ENCODE measurements around the gene CBX3.

- PRO-cap, result bidirectional peak, plus-strand start at chr7:26200945, minus-strand start at chr7:26200746; bidirectional peak, plus-strand start at chr7:26201767, minus-strand start at chr7:26201599
Measured at GRCh38 chr7:26200857-26201845, at the start of gene CBX3. TSS of gene CBX3 (plus strand) at chr7:26201745.

GRCh38 chr7:26343360-26343859, 51.7 kb downstream of the SNX10 start:
- PRO-cap, result no peak

DNA sequence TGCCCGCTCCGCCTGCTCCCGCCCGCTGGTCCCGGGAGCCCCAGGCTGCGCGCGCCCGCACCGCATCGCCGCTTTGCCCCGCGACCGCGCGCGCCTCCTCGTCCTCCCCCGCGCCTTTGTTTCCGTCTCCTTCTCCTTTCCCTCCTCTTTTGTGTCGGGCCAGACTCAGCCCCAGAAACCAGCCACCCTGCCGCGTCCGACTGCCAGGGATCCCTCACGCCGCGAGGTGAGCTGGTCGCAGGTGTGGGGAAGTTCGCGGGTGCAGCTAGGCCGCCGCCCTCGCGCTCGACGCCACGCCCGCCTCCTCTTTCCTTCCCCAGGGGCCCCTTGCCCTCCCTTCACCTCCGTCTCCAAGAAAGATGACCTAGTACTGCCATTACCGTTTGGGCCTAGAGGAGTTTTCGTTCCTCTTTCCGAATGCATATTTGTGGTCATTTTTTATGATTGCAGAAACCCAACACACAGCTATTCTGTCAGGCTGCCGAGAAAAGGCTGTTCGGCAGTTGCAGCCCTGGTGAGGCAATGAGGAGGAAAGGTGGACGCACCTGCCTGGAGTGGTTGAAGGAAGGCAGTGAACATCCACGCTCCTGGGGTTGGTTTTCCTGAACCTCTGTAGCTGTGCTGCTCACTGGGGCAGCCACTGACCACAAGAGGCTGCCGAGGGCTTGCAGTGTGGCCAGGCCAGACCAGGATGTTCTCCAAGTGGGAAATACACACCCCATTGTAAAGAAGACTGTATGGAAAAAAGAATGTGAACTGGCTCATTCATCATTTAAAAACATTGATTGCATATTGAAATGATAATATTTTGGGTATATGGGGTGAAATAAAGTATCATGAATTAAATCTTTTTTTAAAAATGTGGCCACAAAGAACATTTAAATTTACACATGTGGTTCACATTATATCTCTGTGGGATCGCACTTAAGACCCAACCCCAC, 107.4 kb downstream of the SNX10 start:
- PRO-cap, result no peak

DNA sequence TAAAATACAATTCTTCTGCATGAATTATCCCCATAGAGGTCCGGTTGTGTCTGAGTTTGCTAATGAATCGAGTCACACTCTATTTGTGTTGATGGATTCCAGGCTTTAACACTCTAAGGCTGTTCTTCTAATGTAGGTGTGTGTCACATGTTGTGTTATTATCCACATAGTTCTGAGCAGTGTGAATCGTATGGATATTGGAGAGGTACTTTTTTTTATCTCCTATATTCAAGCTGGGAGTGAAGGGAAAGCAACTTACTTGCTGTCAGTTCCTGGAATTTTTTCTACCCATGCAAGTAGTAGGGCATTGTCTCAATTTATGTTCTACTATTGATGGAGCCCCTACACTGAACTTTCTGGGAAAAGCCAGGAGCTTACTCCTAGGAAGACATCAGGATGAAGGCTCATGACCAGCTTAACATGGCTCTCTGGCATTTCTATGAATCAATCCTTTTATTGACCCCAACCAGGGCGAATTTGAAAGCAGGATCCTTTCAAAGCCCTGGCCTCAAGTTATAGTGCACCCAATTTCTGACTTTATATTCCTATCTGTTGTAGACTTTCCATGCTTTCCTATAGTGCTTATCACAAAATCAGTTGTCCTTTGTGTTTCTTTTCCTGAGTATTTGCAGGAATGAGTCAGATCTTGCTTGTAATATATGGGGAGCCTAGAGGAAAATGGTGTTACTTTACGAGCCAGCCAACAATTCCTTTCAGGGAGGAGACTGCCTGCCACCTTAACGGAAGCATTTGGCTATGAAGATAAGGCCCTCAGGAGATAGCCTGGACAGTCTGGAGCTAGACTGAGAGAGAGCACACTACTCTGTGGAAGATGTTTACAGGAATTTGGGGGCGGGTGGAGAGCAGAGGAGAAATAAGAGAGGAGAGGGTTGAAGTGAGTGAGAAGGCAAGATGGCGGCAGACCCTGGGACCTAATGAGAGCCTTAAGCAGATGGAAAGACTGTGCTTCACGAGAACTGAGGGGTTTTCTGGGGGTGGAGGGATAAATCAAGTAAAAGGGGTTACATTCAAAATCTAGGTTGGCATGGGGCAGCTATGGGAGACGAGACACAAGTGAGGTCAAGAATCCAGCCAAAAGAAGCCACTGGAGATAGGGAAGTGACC, 126.1 kb downstream of the SNX10 start:
- PRO-cap, result no peak

GRCh38 chr7:26449649-26450177, 158.1 kb downstream of the SNX10 start:
- PRO-cap, result no peak

DNA sequence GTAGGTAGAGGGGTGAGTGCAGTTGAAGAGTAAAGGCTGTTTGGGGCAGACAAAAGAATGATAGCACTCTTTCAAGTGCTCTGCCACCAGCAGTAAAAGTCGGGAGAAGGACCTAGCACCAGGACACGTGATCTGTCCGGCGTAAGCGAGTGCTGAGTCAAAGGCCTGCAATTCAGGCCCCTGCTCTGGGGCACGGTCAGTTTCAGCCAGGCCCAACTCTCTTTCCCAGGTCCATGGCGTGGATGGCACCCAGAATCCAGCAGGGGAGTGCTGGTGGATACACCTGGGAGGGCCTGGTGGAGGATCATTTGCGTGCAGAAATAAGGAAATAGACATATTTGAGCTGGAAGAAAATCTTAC, 206.5 kb downstream of the SNX10 start:
- PRO-cap, result no peak

DNA sequence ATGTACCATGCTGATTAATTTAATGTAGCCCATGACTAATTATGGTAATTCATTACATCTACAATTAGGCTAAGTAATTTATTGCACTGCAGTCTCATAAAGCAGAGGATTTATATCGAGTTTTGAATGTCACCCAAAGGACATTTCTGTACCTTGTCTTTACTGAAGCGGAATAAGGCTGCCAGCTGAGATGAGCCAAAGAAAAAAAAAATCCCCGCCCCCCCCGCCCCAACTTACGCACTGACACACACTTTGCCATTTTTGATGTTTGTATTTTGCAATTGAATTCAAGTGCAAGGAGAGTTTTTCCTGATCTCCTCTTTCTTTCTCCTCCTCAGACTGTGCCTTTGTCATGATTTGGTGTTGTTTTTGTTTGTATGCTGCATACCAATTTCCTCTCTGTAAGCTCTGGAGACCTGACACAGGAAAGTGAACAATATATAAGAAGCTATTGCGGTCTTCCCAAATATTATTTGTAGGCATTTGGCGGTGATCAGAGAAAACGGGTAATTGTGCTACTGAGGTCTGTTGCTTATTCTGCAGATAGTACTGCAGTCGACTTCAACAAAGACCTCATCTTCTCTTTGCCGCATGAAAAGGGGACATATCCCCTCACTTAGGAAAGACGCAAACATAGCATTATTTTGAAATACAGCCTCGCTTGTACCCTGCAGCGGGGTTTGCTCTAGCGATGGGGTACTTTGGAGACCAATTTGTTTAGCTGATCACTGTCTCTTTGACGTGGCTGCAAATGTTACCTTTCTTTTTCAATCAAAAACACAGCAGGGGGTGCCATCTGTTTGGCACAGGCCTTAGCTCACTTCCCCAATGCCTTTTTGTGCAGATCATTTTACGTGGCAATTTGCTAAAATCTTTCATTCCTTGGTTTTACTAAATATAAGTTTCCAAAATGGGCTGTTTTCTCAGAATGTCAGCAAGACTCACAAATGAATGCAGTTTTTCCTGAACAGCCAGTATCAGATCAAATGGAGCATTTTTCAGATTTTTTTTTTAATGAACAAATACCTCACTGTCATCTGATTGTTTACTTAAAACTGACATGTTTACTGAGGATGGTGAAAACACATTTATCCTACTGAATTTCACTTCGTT, 206.5 kb downstream of the SKAP2 start:
- PRO-cap, result no peak

DNA sequence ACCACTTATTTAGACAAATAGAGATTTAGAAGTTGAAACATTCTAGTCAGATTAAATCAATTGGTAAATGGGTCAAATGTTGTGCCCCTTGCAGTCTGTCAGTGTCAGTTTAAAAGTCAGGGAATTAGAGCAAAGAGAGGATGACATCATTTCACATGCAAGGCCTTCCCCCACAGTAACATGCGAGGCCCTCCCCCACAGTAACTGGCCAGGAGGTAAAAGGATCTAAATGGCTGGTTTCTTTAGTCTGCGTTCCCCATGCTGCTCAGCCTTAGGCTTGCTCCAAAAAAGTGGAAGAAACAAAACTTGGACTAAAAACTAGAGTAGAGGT, 177.8 kb downstream of the SKAP2 start:
- PRO-cap, result no peak

- PRO-cap, result no peak
Measured at GRCh38 chr7:27102233-27102575, 279 bp downstream of the HOXA2 start.

GRCh38 chr7:27127715-27128571, 2.6 kb downstream of the HOXA4 start:
- PRO-cap, result no peak

- PRO-cap, result no peak
Measured at GRCh38 chr7:27129016-27129832, 1.3 kb downstream of the HOXA4 start.

DNA sequence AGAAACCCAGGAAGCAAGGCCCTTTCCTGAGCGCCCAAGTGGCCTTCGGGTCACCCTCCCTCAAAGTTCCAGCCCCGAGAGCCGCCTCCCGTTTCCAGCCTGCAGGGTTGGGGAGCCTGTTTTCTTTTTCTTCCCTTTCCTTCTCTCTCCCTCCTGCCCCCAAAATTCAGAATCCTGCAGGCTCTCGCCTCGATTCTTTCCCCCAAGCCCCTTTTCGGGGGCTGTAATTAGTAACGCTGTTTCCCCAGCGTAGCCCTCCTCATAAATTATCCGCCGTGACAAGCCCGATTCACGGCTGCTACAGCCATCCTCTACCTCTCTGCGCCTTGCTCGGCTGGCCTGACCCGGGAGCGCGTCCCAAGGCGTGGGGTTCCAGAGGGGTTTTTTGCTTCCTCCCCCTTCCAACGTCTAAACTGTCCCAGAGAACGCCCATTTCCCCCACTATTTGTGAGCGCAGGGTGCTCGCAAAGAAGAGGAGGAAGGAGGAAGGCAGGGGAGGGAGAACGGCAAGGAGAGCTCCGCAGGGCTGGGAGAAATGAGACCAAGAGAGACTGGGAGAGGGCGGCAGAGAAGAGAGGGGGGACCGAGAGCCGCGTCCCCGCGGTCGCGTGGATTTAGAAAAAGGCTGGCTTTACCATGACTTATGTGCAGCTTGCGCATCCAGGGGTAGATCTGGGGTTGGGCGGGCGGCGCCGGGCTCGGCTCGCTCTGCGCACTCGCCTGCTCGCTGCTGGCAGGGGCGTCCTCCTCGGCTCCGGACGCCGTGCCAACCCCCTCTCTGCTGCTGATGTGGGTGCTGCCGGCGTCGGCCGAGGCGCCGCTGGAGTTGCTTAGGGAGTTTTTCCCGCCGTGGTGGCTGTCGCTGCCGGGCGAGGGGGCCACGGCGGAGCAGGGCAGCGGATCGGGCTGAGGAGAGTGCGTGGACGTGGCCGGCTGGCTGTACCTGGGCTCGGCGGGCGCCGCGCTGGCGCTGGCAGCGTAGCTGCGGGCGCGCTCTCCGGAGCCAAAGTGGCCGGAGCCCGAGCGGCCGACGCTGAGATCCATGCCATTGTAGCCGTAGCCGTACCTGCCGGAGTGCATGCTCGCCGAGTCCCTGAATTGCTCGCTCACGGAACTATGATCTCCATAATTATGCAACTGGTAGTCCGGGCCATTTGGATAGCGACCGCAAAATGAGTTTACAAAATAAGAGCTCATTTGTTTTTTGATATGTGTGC, 662 bp downstream of the HOXA5 start:
- PRO-cap, result no peak

DNA sequence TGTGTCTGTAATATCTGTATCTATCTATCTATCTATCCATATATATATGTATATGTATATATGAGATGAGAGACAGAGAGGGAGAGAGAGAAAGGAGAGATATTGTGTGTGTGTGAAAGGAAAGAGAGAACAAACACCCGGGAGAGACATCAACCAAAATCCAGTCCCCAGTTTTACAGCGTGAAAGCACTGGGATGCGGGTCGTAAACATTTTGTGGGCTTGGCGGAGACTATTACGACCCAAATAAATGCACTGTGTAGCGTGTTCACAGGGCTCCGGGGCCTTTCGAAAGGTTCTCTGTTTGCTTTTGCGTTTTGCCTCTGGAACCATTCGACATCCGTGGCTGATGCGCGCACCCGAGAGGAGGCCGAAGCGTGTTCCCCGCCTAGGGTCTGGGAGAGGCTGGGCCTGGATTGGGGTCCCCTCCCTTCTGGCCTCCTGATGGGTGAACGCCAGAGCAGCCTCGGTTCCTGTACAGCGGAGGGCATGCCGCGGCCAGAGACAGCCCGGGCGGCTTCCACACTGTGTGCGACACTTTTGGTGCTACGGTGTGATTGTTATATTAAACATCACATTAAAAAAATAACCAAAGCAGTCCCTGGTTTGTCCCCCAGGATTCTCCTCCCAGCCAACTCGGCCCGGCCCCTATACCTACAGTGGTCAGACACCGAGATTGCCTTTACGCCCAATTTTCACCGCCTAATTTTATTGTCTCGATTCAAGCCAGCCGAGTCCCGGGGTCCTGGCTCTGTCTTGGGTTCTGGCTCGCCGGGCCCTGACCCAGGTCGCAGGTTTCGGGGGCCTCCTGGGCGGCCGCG, 3.6 kb upstream of the HOXA7 start:
- PRO-cap, result no peak

DNA sequence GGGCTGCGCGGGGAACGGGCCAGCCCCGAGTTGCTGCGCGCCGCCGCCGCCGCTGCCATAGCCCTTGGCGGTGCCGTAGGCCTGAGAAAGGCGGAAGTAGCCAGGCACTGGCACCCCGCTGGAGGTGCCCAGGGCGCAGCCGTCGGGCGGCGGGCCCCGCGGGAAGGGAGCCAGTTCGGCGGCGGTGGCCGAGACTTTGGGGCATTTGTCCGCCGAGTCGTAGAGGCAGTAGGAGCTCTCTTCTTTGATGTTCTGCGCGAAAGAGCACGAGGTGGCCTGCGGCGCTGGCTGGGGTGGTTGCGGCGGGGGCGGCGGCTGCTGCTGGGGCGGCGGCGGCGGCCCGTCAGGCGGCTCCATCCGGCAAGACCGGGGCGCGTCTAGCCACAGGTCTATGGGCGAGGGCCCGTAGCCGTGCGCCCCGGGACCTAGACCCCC, 531 bp downstream of the HOXA10 start:
- PRO-cap, result no peak

GRCh38 chr7:27188143-27189203, 3.4 kb upstream of the HOXA11 start:
- PRO-cap, result no peak

DNA sequence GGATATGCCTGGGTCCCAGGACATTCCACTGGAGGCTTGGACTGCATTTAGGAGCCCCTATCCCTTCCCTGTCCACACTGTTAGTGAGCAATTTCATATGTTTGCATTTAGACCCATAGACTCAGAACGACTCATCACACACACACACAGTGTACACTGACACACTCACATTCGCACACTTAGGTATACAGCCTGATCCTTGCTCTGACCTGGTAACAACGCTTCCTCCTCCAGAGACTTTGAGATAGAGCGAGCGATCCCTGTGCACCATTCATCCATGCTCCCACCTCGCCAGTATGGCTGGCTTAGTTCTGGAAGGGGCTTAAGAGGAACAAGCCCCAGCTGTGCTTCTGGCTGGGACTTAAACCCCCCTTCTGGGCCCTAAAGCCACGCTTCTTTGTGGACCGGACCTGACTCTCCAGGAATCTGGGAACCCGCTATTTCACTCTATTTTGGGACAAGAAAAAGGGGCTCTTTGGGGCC, 899 bp upstream of the HOXA13 start:
- PRO-cap, result no peak

DNA sequence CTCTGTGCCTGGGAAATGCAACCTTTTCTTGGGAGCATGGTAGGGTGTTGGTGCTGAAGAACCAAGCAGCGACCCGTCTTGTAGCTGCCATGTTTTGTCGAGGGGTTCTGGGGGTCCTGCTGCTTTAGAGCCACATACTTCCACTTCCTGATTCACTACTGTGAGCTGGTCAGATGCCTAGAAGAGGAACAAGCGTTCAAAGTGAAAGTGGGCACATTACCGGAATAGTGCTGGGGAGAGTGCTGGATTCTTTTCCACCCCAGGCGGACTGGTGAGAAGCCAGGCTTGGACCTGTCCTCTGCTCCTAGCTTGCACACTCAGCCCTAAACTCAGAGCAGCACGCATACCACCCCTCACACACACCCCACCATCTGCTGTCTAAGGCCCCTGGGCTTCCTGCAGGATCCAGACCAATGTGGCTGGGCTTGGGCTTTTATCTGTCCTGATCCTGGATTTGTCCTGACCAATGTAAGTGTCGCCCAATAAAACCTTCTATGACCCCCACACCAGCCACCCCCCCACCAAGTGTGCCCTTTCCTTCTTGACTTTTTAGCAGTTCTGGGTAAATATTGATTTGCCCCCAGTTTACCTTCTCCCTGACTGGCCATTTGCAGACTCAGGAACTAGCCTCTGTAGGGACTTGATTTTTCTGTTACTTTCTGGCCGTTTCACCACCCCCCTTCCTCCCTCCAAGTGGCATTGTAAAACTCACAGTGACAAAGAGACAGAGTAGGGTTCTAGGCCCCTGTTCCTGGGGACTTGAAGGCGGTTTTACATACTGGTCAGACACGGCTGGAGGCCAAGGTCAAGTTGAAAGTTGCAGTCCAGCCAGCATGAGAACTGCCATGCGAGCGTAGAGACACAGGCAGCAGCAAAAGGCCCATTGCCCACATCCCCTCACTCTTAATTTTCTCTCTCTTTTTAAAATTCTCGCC, 1.7 kb upstream of the HOXA13 start:
- PRO-cap, result no peak

DNA sequence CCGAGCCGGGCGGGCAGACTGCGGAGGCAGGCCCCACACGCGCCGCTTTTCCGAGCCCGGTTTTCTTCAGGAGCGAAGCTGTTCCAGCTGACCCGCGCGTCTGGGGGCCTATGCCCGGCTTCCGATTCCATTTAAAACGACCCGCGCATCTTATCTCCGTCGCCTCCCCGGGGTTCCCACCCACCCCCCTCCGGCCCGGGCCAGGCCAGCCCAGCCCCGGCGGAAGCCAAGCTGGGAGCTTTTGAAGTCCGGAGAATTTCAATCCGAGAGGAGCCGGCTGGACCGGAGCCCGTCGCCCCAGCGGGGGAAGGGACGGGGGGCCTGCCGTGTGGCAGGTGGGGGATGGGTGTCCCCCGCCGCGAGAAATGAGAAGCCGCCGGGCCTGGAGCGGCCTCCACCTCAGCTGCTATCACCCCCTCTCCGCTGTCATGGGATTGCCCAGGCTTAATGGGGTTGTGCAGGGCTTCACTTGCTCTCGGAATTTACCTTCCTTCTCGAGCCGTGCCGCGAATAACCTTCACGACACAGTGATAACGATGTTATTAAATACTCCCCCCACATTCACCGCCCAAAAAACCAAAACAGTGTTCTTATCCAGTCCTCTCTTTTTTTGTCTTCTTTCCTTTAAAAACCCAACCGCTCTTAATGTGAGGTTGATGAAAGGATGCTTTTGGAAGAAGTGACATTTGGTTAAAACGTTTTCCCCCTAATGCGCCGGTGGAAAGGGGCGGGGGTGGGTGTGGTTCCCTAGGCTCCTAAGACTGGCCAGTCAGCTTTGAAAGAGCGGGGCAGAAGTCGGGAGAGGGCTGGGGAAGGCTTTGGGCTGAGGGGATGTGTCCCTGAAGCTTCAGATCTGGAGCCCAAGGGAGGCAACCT, 2.9 kb upstream of the EVX1 start:
- PRO-cap, result no peak

GRCh38 chr7:27698003-27698363, 35.3 kb upstream of the HIBADH start:
- PRO-cap, result no peak

DNA sequence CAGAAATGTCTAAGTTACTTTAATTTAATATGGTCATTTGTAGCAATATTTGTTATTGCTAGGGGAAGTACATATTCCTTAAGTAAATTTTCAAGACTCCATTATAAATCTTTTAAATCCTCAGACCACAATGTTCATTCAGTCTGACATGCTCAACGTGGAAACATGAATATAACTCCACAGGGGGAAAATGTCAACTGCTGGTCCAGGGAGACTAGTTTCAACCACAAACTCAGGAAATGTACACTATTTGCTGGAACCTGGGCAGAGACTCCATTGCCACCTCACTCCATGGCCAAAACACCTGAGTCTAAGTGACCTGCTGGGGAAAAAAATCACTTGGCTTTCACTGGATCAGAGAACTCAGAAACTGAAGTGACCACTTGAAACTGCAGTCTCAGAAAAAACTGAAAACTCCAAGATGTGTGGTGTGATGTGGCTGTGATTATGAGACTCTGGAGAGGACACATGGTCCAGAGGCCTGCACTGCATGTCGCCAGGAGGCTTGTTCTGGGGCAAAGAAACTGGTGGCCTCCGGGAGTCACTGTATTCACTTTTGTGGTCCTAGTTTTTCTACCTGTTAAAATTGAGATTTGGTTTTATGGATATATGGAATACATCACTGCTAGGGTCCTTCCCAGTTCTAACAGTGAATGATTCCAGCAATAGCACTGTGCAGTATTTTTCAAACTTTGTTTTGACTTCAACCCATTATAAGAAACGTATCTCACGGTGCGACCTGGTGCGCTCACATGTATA, 161.4 kb downstream of the TAX1BP1 start:
- PRO-cap, result no peak